ENCODE measurements around a stretch of chr7.

DNA sequence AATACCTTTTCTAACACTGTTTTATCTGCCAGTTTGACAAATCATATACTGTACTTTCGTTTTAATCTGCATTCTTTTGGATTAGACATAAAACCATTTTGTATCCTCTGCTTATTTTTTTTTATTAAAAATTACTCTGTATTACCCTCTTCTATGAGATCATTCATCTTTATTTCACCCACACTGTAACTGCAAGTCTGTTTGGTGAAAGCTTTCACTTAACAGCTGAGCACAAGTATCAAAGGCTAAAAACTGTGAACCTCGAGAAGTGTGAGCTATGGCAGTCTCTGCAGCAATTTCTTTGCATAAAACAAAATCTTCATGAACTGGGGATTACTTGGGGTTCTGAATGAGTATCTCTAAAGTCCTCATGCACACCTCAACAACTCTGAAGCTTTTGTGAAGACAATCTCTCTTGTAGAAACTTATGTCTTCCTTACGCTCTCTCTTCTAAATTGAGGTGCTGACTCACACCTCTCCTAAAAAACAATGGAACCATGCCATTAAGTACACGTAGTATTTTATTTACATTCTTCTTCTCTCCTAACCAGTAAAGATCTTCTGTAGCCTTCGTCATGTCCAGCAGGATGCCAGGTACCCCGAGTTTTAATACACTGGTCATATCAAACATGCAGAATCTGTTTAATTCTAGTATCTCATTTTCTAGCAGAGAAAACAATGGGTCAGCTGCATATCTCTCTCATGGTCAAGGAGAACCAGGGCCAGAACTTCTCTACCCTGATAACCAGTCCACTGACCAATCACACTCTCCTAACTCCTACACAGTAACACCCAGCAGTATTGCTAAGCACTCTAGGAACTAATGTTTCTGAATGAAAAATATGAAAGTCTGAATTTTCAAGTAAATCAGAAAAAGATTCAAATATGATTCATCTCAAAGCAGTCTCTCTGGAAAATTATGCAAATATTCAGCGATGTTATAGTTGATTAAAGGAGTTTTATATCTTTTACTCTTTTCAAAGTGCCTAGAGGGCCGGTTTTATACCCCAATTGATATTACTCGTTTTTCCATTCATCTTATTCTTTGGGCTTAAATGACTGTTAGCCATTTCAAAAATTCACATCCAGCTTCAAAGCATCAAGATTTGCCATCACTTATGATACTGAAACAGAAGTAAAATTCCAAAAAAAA, 76.8 kb downstream of the UBE2H start:
- RRBS, result no CpG with 5 or more reads among the region's 9 CpGs

- RRBS, result no CpG with 5 or more reads among the region's 10 CpGs
Observed at GRCh38 chr7:130071047-130071880, 930 bp downstream of the KLHDC10 start.

GRCh38 chr7:130084354-130084888, 14.1 kb downstream of the KLHDC10 start:
- RRBS, result no CpG with 5 or more reads among the region's 10 CpGs

- RRBS, result no CpG with 5 or more reads among the region's 3 CpGs
Observed at GRCh38 chr7:130099092-130099744, 28.9 kb downstream of the KLHDC10 start.

DNA sequence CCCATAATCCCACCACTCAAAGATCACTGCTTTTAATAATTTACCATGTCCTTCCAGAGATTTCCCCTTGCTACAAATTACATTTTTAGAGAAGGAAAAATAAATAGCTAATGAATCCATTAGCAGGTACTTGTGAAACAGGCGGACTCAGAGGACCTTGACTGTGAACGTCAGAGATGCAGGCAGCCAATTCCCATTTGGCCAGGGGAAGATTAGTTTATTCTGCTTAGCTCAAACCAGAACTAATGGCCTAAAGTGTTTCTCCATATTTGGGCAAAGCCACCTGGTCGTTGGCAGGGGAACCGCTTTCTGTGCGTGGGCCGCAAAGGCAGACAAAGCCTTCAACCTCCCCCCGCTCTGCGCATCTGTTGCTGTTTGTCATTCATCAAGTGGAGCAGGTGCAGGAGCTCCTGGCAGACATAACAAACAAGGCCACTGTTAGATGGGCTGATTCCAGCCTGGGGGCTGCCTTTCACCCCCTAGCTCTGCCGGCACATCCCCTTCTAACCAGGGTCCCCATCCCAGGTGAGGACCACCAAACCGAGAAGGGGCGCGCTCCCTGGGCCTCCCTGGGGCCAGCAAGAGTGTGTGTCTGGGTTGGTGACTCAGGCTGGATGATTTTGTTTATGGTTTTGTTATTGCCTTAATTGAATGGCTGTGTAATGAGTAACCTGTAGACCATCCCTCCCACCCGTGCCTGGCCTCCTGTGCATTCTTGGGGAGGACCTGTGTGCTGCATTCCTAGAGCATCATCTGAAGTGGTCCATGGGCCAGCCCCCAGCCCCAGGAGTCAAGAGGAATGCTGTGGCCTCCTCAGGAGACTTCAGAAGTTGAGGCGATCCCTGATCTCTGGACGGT, 14.6 kb upstream of the CPA1 start:
- RRBS, result no CpG with 5 or more reads among the region's 15 CpGs

DNA sequence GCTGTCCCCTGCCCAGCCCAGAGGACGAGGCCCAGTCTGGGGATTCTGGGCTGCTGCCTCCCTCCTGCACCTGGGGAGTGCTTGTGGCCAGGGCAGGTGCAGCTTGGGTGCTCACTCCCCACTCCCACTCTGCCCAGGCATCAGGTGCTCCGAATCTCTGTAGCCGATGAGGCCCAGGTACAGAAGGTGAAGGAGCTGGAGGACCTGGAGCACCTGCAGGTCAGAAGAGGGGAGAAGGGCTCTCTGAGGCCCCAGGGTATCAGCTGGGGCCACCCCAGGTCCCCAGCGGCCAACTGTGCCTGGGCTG, 620 bp downstream of the CPA1 start:
- RRBS, result no CpG with 5 or more reads among the region's 4 CpGs

DNA sequence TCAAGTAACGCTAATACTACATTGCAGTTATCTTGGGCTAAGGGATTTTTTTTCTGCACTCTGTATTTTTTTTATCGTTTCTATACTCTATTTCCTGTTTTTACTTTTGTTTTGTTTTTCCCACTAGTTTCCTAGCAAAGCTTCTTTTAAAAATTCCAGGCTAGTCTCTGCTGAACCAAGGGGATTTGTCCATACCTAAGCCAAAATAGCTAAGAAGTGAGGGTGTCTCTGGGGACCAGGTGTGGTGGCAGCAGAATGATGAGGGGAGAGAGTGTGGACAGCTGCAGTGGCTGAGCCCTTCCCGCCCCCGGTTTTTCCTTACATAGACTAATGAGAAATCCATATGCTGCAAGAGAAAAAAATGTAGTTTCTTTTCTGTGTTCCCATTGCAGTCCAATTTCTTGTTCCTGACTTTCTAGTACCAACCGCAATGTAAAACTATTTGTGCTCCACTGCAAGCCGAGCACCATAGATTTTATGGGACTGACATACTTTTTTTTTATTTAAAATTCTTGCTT, 10.1 kb downstream of the CEP41 start:
- RRBS, result no CpG with 5 or more reads among the region's 6 CpGs

GRCh38 chr7:130510911-130511725, 19.2 kb downstream of the MEST start:
- RRBS, result no CpG with 5 or more reads among the region's 3 CpGs

- RRBS, result no CpG with 5 or more reads among the region's 8 CpGs
Observed at GRCh38 chr7:130566352-130566971, 74.6 kb downstream of the MEST start.

DNA sequence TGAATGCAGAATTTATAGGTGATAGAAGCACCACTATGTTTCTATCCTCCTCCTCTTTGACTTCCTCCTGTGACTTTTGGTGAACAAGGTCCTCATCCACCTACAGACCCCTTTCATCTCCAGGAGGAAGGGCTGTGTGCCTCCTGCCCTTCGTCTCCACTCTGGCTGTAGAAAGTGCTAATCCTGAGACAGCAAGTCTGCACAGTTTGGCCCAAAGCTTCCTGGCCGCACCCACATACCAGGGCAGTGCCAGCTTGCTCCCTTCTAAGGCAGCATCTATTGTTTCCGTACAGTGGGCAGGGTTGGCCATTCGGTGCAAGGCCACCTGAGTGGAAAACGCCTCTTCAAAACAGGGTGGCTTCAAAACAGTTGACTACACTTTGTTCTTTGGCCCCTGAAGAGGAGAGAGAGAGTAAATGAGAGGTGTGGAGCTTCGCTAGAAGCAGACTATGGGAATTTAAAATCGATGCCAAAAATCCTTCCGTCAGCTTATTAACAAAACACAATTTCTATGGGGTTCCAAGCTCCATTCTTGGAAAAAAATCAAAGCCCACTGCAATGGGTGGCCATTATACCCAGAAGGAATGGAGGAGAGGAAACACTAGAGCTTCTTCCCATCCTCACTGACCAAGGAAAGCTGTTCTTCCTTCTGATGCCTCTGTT, 134.2 kb upstream of the KLF14 start:
- RRBS, result no CpG with 5 or more reads among the region's 8 CpGs

DNA sequence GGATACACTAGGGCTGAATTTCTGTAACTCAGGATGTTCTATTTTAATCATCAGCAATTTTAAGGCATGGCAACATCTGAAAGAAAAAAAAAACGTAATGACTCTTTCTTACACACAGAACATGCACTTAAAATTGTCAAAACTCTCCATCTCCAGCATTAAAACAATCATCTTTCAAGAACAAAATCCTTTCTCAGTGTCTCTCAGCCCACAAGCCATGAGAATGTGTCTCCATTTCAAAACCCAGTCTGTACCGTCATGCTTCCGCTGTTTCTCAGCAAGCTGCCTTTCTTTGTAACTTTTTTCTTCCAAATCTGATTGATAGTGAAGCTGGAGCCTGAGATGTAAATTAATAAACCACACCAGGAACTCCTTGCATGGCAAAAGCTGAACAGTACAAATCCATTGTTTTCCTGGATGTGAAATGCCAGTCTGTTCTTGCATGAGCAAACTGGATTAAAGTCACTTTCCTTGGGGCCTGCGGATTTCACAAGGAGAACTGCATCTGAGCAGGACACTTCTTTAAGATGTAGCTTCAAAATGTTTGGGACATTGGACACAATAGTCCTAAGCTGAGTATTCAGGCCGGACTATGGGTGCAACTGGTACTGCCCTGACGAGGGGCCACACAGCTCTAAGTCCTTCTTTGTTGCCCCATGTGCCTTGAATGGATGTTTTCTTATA, 147.5 kb upstream of the KLF14 start:
- RRBS, result no CpG with 5 or more reads among the region's 6 CpGs

GRCh38 chr7:130911905-130912603, 178.0 kb upstream of the KLF14 start:
- RRBS, result no CpG with 5 or more reads among the region's 6 CpGs

- RRBS, result no CpG with 5 or more reads among the region's 12 CpGs
Observed at GRCh38 chr7:130915265-130916154, 181.5 kb upstream of the KLF14 start.

GRCh38 chr7:130950845-130951362, 216.9 kb upstream of the KLF14 start:
- RRBS, result no CpG with 5 or more reads among the region's 9 CpGs

DNA sequence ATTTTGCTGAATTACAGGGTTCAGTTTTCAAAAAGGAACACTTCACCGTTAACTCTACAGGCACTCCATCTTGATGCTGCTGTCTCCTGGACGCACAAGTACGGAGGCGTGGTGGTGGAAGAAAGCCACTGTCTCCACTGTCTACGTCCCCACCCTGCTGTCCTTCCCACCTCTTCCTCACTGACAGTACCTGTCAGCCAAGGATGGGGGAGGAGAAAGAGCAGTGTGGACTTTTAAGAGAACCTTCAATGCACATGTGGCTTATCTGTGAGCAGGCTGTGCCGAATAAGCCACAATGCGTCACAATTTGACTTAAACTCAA, 279.1 kb upstream of the KLF14 start:
- RRBS, result no CpG with 5 or more reads among the region's 7 CpGs

DNA sequence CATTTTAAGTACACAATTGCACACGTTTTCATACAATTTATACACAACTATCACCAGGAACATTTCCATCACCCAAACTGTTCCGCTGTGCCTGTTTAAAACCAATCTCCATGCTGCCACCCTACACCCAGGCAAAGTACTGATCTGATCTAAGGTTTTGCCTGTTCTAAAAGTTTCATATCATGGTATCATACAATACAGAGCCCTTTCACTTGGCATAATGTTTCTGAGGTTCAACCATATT, 282.9 kb upstream of the MKLN1 start:
- RRBS, result no CpG with 5 or more reads among the region's 2 CpGs

- RRBS, result no CpG with 5 or more reads among the region's 3 CpGs
Observed at GRCh38 chr7:131208790-131209302, 118.8 kb upstream of the MKLN1 start.

GRCh38 chr7:131225374-131226636, 101.9 kb upstream of the MKLN1 start:
- RRBS, result no CpG with 5 or more reads among the region's 10 CpGs

DNA sequence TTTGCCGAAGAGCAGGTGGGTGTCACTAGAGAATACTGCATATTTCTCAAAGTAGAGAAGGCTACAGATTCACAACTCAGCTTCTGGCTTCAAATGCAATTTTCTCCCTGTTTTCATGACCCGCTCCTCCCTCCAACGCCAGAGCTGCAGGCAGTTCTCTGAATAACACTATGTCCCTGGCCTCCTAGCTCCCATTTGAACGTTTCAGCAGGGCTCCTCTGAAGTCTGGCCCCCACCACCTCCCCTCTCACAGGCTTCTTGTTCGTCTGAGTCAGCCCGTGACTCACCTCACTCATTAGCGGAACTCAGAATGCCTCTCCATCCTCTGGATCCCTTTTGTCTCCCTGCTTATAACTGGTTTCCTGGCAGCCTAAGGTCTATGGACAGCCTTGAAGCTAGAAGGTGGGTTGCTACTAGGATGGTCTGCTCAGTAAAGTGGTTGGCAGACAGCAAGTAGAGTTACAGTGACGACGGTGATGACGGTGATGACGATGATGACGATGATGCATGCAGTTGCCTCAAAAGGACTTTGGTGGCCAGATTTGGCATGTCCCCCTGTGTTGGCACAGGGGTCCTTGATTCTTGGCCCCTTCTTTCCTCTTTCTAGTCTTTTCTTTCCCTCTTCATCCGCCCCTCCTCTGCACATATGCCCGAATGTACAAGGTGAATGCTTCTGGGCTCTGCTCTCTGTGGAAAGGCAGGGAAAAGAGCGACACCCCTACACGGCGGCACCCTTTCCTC, 83.3 kb upstream of the MKLN1 start:
- RRBS, result no CpG with 5 or more reads among the region's 17 CpGs

DNA sequence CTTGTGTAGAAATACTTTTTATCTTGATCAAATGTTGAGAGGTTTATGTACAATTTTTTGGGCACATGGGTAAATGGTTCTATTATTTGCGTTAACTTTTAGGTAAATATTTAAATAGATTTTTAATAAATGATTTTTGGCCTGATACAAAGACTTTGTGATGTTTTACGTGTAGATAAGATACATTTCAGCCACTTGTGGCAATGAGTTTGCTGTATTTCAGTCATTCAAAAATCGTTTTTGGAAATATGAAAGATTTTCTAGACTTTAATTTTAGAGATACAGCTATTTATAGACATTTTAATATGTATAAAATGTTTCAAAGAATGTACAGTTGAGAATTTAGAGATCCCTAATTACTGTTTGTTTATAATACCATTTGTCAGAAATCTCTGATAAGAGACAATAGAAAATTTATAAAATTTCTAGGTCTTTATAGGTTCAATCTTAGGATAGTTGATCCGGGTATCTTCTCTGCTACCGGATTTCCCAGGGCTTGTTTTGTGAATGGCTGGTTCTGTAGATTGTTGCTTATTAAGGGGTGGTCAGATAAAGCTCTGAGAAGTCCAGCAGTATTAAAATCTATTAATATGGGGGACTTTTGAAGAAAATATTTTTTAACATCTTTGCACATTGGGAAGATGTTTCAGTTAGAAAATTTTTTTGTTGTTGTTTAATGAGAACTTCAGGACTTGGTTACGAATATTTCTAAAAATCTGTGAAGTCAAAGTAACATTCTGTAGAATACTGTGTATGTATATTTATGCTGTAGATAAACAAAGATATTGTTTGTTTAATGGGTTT, 7.1 kb downstream of the MKLN1 start:
- RRBS, result no CpG with 5 or more reads among the region's 6 CpGs

Measured in epidermal melanocyte (primary cell).